ENCODE data around the genes MYO1D, CCL13 and TMEM132E.

DNA sequence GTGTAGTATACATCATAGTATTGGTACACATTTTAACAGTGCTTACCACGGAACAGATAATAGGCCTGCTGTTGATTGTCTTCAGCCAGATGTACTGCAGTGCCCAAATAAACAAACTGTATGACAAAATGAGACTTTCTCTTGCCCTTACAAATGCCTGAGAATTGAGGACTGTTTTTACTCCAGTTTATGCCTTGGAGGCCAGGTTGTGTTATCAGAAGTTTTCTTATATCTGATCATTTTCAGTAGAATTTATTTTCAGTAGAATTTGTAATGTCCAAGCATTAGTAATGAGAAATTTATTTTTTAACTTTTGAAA, 552 bp downstream of the EVI2A start:
- RRBS: no CpG with 5 or more reads among the region's 1 CpG

DNA sequence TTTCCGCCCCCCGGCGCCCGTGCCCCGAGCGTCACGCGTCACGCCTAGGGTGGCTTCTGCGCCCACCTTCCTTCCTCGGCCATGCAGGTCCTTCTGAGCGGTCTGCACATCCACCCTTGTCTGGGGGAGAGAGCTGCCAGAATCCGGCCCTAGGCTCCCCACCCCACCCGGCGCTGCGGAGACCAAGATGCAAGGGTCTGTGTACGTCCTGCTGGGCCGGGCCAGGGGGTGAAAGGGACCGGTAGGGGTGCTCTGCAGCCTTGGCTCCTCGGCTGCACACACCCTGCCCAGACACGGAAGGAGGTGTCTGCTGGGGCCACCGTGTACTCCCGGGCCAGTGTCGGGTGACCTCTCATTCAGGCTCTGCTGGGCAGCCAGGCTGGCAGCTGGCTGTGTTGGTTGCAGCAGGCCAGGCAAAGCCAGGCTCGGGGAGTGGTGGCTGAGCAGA, 745 bp downstream of the RAB11FIP4 start:
- RRBS: 15% methylated on average over 9 of the region's 25 CpGs

DNA sequence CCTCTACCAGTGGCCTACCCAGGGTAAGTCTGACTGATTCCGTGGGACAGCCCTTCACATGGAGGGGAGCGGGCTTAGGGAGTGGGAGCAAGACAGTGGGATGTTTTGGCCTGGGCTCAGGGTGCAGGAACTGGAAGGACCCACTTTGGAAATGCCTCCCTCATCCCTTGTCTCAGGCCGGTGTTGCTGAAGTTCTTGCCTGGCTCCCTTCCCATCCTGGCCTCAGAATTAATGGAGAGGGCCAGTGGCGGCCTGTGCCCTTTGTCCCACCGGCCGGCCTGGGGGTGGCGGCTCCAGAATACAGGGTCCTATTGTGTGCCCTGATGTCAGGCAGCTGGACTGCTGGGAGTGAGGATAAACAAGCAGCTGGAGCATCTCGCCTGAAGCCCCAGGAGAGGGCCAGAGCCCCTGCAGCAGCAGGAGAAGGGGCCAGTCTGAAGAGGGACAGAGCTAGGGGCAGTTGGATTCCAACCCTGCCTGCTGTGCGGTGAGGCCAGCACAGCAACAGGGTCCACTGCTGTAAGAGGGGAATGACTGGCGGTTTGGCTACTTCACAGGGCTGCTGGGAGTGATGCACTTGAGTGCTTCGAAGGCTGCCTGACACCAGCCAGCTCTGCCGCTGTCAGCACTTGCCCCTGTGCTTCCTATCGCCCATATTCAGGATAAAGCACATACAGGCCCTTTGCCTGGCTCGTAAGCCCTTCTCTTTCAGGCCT, 24.9 kb downstream of the RAB11FIP4 start:
- RRBS: 11% methylated on average over 1 of the region's 14 CpGs

DNA sequence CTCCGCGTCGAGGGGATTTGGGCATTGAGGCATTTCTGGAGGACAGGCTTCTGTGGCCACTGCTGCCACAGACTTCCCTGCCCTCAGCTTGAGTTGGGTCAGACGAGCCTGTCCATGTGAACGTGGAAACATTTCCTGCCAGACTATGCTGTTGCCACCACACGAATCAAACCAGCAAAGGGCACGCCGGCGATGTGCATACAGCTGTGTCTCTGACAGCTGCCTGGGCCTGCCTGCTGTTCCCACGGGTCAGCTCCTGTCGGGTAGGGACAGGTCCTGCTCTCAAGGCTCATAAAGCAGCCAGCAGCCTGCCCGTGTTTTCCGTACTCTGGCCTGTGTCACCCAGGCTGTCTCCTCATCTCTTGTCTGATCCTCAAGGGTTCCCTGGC, 100.3 kb downstream of the RAB11FIP4 start:
- RRBS: no CpG with 5 or more reads among the region's 13 CpGs

DNA sequence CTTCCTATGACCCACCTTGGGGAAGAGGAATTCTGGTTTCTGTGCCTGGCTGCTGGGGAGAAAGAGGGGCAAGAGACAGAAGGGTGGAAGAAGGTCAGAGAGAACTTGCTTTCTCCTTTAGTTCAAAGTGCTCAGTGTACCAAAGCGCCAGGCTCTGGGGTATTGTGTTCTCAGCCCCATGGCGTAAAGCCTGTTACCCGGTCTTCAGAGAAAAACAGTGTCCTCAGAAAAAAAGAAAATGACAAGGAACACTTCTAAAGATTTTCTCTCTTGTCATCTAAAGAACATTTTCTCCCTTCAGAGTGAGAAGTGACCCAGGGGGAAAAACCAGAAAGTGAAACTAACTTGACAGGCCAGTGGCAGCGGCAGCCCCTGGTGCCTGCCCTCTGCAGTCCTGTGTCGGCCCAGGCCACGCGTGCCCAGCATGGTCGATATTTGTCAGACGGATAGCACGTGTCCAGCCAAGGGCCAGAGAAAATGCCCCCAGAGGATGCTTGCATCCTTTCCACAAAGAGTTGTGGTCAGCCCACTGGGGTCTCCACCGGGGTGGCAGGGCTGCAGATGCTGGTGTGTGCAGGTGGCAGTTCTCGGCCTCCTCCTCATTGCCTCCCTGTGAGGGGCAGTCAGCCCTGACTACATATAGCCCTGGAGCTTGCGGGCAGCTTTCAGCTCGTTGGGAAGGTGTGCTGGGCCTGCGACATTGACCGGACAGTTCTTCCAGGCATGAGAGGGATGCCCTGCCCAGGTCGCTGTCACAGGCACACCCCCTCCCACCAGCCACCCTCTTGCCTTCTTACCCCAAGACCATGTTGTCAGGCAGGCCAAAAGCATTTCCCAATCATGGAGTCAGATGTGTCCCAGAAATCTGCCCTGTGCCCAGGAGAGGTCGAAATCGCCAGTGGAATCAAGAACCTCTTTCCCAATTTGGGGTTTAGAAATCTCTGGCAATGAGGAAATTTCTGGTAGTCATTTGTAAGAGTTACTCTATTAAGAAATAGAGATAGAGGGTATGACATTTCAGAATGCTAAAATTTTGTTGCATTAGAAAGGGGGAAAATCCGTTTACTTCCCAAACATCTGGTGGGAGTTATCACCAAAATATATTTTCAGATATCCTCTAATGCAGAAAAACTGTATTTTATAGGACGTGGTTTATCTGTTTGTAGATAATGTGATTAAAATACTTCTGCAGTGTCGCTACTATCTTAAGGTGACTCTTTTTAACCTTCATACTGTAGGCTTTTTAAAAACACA, 176.8 kb downstream of the RAB11FIP4 start:
- RRBS: no CpG with 5 or more reads among the region's 22 CpGs

GRCh38 chr17:31999083-31999946, 7.9 kb upstream of the LRRC37B start:
- RRBS: no CpG with 5 or more reads among the region's 5 CpGs

DNA sequence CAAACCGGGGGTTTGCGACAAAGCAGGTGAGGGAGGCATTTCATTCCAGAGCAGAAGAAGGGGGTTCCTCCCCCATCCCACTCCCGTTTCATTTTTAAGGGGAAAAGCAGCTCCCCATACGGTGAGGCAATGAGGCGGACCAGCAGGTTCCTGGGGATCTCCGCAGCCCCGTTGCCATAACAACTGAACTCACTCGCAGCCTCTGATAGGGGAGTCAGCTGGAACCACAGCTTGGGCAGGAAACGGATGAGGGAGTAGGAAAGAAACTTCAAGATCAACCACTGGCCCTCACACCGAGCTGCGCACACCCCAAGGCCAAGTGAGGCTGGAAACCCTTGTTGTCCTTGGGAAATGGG, 62.6 kb upstream of the RHOT1 start:
- RRBS: no CpG with 5 or more reads among the region's 11 CpGs

- RRBS: no CpG with 5 or more reads among the region's 9 CpGs
Observed at GRCh38 chr17:32227961-32228350, 37.7 kb upstream of the RHBDL3 start.

DNA sequence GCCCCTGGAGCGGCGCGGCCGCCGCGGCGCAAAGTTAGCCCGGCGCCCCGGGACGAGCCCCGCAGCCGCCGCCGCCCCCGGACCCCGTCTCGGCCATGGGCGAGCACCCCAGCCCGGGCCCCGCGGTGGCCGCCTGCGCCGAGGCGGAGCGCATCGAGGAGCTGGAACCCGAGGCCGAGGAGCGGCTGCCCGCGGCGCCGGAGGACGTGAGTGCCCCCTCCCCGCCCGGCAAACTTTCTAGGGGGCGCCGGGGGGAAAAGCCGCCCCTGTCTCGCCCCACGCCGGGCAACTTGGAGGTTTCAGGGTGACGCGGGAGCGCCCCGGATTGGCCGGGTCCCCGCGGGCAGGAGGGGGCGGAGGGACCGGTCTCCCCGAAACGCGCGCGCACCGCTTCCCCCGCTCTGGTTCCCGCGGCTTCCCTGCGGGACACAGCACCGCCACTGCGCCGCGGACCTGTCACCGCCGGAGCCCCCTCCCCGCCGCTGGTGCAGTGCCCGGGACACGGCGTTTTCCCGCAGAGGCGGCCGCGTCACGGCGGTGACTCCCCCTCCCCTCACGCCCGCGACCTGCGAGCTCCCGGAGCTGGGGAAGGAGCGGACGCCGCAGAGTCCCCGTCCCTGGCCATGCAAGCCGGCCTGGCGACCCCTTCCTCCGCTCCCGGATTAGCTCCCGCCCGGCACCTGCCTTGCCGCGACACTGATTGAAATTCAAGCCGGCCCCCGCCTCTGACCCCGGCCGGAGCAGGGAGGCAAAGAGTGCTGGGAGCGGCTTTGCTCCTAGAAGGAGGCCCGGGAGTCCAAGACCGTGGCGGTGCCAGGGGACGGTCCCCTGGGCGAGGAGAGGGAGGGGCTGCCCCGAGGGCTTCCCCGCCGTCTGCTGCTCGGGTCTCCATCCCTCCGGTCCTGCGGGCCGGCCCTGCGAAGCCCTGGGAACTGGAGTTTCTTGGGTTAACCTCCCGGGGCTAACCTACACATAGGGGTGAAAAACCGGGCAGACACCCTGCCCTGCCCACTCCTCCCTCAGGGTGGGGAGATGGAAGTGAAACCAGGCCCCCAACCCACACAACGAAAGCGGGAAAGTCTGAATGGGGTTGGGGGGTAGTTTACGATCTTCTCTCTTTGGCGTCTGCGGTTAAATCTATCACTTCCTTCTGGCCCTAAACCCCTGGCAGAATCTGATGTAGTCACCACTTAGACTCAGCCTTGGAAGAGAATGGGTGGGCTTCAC, 876 bp downstream of the RHBDL3 start:
- RRBS: 2% methylated on average over 44 of the region's 122 CpGs

DNA sequence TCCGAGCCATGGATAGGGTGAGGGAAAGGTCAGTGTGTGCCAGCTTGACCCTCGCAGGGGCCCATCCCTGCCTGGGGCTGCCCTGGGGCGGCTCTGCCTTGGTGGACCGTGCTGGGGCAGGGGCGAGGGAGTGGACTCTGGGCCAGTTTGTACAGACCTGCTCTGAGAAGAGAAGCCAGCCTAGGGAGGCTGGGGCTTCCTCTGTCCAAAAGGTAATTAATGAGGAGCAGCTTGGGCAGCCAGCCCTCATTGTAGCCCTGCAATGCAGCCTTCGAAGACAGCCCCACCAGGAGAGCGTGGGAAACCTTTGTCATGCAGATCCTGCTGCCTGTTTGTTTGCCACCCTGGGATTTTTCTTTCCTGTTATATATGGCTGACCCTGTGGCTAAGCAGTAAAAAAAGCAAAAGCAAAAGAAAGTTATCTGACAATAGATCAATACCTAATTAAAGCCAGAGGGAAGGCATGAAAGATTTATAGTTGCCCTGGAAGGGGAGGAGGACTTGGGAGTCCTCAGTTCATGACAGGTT, 37.5 kb downstream of the RHBDL3 start:
- RRBS: no CpG with 5 or more reads among the region's 7 CpGs

DNA sequence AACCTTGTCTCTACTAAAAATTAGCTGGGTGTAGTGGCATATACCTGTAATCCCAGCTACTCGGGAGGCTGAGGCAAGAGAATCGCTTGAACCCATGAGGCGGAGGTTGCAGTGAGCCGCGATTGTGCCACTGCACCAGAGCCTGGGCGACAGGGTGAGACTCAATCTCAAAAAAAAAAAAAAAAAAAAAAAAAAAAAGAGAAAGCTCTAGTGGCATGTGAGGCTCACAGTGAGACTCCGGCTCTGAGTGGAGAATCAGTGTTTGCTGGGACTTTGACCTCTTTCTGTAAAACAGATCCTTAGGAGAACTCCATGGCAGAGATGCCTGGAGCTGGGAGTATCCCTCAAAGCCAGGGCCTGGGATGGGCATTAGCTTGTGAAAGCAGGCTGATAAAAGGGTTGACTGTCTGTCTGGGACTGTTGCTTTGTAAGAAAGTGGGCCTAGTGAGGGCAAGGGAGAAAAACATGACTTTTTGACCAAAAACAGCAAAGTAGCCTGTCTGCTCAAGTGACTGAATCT, 46.4 kb downstream of the ZNF207 start:
- RRBS: no CpG with 5 or more reads among the region's 7 CpGs

- RRBS: no CpG with 5 or more reads among the region's 13 CpGs
Observed at GRCh38 chr17:32496213-32496702, 9.5 kb downstream of the CDK5R1 start.

DNA sequence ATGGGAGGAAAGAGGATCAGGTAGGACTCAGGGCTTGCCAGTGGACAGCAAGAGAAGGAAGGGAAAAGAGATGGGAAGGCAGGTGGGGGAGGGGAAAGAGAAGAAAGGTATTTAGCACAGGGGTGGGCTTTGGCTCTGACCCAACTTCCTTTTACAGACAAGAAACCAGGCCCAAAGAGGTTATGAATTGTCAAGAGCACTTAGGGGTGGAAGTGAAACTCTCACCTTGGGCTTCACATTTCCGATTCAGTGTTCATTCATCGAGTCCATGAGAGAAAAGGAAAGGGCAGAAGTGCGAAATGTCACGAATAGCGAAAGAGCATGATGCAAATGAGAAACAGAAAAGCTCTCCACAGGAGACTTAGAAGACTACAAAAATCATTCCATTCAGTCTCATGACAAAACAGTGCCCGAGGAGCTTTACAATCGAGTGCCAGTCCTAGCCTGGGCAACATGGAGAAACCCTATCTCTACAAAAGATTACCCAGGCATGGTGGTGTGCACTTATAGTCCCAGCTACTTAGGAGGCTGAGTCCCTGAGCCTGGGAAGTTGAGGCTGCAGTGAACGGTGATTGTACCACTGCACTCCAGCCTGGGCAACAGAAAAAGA, 36.5 kb downstream of the CDK5R1 start:
- RRBS: no CpG with 5 or more reads among the region's 8 CpGs

DNA sequence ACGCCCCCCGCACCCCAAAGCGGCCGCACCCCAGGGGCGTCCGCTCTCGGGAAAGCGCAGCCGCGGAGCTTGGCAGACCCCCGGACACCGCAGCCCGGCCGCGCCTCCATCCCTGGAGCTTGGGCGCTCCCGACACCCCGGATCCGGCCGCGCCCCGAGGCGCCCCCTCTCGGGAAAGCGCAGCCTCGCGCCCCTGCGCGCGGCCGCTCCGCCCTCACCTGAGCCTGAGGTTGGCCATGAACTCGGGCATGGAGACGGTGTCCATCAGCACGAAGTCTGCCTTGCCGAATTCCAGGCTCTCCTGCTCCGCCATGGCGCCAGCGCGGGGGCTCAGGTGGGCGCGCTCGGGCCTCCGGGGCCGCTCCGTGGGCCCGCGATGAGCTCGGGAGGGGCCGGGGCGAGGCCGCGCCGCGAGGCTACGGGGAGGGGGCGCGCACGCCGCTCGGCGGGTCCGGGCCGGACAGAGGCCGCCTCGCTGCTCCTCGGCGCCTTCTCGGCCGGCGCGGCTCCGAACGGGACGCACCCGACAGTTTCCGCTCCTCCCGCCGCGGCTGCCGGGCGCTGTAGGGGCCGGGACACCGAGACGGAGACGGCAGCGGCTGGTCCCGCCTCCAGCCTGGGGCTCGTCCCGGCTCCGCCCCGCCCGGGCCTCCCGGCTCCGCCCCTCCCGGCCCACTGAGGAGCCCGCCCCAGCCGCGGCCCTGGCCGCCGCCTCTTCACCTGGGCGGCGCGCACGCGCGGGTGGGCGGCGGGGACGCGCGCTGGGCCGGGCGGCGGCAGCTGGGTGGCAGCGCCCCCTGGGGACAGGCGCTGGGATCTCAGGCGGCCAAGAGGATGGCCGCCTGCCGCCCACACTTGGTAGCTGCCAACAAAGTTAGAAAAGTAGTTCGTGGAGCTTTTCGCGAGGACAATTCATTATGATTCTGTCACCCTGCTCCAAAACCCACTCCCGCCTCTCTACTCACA, at the start of gene MYO1D:
Gene MYO1D, minus strand, starts transcription at position 565 of the 966 bp plus-strand sequence.
- RRBS: 1% methylated on average over 61 of the region's 124 CpGs

GRCh38 chr17:32877526-32877824, 551 bp upstream of the MYO1D start:
- RRBS: no CpG with 5 or more reads among the region's 8 CpGs

- RRBS: no CpG with 5 or more reads among the region's 8 CpGs
Observed at GRCh38 chr17:33509236-33509840, 216.2 kb upstream of the ASIC2 start.

GRCh38 chr17:34356131-34356573, at the start of gene CCL13:
TSS of gene CCL13 (plus strand) at chr17:34356480.
- RRBS: no CpG with 5 or more reads among the region's 5 CpGs

DNA sequence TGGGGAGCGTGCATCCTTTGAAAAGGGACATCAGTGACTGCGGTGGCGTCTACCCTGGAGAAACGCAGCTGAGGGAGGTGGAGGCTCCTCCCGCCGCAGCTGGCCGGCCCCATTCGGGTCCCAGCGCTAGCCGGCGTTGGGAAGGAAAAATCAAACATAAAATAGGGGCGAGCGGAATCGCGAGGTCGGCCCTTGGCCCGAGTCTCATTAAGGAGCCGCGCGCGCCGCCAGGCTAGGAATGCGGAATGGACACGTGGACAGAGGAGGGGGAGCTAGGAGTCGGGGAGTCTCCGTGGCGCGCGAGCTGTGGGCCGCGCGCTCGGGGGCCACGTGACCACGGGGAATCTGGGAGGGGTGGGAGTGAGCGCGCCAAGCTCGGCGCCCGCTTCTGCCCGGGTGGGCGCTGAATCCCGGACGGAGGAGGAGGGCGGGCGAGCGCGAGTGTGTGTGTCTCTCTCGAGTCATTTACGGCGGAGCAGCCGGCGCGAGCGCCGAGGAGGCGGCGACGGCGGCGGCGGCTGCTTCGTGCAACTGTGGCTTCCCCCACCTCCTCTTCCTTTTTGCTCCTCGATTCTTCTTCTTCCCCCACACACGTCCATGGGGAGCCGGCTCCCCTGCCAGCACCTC, at the start of gene TMEM132E:
Gene TMEM132E, plus strand, starts transcription at position 460 of the 627 bp plus-strand sequence.
- RRBS: under 1% methylated on average over 11 of the region's 66 CpGs

DNA sequence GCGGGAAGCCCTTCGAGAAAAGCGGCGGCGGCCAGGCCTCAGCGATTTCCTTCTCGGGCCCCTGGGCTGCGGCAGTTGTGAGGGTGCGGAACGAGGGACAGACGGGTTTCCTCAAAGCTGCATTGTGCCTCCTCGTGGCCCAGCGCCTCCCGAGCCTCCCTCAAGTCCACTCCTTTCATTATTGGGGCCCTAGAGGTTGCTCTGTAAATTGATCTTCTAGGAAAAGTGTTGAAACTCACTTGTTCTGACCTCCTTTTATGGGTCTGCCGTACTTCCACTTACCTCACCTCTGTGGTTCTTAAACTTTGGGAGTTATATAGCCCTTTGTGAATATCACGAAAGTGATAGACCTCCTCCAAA, 744 bp downstream of the LIG3 start:
- RRBS: no CpG with 5 or more reads among the region's 16 CpGs

GRCh38 chr17:34981860-34982382, 1.6 kb downstream of the LIG3 start:
- RRBS: no CpG with 5 or more reads among the region's 7 CpGs